Metastatic Liver Carcinoma in the Adrenal Gland (tissue), 2 donors: ENCODE results near the gene HES6.

- PRO-cap, 2 experiments, result no peak in any of the 2 experiments
These were observed 9.1 kb downstream of the ERFE start for GRCh38 chr2:238167662-238168450.

DNA sequence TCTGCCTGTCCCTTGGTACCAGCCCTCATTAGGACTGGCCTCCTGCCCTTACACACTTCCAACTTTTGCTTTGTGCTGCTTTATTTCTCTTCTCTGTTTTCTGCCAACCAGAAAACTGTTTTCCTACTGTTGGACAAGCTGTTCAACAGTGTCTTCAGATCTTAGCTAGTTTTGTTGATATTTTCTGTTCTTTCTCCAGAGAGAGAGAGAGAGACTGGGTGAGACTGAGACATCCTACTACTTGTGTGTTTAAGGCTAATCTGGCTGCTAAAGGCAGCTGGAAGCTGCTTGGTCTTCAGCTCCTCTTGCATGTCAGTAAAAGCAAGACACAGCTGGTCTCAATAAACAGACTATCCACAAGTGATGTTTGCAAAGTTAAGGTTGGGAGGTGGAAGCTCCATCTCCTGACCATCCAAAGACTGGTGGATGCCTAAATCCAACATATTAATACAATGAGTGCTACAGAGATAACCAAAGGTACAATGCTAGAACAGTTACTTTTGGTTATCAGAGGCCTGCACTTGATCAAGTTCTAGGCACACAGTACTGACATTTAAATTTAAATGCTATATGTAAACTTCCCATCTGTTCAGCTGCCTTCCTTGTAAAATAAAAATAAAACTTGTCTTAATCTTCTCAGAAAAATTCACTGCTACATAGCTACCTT is 17.8 kb downstream of the ERFE start:
- PRO-cap, 2 experiments, result no peak in any of the 2 experiments

- PRO-cap, 2 experiments, result no peak in any of the 2 experiments
These were observed 18.6 kb downstream of the ILKAP start for GRCh38 chr2:238184781-238185326.

DNA sequence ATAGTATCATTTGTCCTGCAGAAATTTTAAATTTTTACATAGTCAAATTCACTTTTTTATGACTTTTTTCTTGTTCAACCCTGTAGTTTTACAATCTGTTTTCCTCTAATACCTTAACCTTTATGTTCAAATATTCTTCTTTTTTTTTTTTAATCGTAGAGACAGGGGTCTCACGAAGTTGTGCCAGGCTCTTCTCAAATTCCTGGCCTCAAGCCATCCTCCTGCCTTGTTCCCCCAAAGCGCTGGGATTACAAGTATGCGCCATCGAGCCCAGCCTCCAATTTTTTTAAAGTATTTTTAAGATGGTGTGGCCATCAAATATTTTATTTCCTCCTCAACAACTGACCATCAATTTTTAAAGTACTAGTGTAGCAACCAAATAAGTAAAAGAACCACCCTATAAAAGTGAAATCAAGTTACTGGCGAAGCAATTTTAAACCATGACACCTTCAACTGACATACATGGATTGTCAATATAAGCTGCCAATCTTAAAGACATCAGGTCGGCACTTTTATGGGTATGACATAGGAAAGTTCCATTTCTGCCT is 3.8 kb downstream of the ILKAP start:
- PRO-cap, 2 experiments, result no peak in any of the 2 experiments

GRCh38 chr2:238231419-238231914 is 8.4 kb downstream of the HES6 start:
- PRO-cap, 2 experiments, result no peak in any of the 2 experiments

DNA sequence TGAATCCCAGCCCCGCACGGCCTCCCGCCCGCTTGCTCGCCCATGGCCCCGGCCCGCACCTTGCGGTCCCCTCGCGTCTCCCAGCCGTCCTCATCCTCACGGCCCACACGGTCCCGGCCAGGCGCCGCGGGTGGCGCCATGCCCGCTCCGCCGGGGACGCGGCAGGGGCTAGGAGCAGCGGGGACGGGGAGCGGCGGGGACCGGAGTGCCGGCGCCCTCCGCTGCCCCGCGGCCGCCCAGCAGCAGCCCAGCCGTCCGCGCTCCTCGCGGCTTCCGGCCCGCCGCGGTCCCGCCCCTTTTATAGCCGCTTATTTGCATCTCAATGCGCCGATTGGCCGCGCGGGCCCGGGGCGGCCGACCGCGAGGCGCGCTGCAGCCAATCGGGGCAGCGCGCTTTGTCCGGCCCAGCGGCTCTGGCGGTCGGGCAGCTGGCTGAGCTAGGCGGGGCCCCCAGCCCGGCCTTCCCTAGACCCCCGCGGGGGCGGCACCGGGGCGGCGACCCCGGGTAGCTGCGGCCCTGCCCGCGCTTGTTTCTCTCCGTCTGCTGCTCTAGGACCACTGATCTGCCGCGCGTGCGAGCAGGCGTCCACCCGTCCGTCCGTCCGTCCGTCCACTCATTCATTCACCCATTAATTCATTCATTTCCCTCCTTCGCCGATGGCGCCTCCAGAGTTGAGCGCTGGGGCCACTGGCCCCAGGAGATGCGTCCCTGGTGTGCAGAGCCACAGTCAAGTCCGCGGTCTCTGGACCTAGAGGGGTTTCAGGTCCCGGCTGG is at the start of gene HES6:
Gene HES6, minus strand, starts transcription at position 273 of the 775 bp plus-strand sequence.
- PRO-cap, 2 experiments, result peak in 2 of 2 experiments; most common minus-strand start position 273 of the sequence (in 2)

DNA sequence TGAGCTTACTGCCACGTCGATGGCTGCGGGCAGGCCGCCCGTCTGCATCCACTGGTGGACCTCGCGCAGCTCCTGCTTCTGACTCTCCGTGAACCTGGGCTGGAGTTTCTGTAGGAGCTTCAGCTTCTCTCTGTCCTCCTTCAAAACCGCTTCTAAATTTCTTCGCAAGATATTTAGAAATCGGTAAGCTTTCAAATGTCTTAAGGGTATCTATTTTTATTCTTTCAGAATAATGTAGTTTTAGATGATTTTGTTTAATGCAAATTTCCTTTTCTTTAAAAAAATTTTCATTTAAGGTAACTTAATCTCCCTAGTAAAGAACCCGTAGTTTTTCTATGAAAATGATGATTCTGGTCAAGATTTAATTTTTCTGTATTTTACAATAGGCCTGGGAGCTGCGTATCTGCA is 9.2 kb upstream of the HES6 start:
- PRO-cap, 2 experiments, result no peak in any of the 2 experiments

DNA sequence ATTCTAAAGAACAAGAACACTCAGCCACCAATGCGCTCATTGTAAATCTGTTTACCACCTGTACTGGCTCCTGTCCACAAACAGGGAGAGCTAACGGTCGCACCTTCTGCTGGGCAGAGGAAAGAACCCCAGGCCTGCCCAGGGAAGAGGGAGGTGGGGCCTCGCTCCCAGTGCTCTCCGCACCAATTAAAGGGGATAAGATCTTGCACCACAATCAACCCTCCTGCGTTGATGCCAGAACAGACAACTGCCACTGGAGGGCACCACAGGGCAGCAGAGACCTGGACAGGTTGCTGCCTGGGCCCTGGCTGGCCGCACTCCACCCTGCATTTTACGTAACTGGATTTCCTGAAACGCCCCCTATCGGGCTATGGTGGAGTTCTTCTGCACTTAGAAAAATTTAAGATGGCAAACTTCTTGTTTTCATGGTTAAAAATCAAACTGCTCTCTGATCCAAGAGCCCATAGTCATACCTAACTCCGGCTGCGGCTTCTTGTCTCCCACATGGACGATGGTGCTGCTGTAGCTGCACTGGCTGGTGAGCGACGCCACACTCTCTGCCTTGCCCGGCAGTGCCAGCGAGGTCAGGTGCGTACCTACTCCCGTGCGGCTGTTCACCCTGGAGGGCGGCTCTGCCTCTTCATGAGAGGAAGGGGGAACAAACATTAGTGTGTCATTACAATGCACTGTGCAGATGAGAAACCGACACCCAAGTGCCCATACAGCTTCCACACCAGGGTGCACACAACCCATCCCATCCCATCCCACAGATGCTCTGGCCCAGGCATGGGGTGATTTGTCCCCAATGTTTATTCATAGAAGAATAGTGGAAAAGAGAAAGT is 16.8 kb upstream of the HES6 start:
- PRO-cap, 2 experiments, result no peak in any of the 2 experiments

DNA sequence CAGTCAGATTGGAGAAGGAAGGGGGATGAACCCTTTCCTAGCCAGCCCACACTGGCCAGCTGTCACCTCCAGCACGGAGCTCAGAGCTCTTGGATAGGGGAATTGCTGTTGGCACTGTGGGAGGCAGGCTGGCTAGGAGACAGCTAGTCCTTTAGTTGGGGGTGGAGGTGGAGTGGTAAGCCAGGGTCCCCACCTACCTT is 2.5 kb upstream of the PER2 start:
- PRO-cap, 2 experiments, result no peak in any of the 2 experiments

DNA sequence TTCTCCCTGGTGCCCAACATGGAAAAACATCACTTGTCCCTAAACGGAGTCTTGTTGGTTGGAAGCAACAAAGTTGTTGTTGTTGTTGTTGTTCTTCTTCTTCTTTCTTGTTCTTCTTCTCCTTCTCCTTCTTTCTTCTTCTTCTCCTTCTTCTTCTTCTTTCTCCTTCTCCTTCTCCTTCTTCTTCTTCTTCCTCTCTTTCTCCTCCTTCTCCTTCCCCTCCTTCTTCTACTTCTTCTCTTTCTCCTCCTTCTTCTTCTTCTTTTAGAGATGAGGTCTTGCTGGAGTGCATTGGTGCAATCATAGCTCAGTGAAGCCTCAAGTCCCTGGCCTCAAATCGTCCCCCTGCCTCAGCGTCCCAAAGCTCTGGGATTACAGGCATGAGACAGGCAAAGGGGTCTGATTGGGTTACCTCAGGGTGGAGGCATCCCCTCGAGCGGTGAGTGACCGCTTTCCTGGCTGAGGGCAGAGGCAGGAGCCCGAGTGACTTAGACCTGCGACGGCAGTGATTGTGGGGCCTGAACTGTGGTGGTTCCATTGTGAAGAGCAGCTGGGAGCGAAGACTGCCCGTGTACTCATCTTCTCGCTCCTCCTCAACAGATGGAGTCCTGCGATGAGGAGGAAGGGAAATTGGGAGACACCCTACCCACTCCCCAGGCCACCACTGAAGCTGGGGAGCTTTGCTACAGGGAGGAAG is 6.9 kb upstream of the PER2 start:
- PRO-cap, 2 experiments, result no peak in any of the 2 experiments

- PRO-cap, 2 experiments, result no peak in any of the 2 experiments
These were observed 614 bp downstream of the ASB1 start for GRCh38 chr2:238427199-238427883.

GRCh38 chr2:238601325-238601965 is 174.7 kb downstream of the ASB1 start:
- PRO-cap, 2 experiments, result no peak in any of the 2 experiments

DNA sequence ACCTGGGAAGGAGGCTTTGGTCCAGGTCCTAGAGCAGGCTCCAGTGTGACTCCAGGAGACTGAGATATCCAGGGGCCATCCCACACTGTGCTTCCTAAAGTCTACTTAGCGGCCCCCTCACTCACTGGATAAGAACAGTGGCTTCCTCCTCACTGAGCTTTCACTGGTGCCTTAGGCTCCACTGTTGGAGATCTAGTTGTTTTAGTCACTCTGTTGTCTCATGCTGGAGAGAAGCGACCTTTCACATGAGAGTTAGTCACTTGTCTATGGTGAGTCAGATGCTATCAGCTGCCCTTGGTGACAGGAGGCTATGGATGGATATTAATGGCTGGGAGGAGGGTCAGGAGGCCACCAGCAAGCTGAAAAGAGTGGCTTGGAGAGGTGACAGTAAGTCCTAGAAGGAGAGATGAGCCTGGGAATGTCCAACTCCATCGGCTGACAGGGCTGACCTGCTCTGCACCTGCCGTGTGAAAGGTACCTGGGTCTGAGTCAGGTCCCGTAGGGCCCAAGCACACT is 203.8 kb upstream of the TWIST2 start:
- PRO-cap, 2 experiments, result no peak in any of the 2 experiments

GRCh38 chr2:238644524-238645160 is 203.2 kb upstream of the TWIST2 start:
- PRO-cap, 2 experiments, result no peak in any of the 2 experiments

- PRO-cap, 2 experiments, result no peak in any of the 2 experiments
These were observed 57.0 kb upstream of the TWIST2 start for GRCh38 chr2:238790707-238791402.

- PRO-cap, 2 experiments, result no peak in any of the 2 experiments
These were observed 6.9 kb downstream of the TWIST2 start for GRCh38 chr2:238854864-238855194.

GRCh38 chr2:239118002-239118838 is 270.3 kb downstream of the TWIST2 start:
- PRO-cap, 2 experiments, result no peak in any of the 2 experiments

GRCh38 chr2:239197202-239197627 is 203.6 kb downstream of the HDAC4 start:
- PRO-cap, 2 experiments, result no peak in any of the 2 experiments

- PRO-cap, 2 experiments, result no peak in any of the 2 experiments
These were observed 178.0 kb downstream of the HDAC4 start for GRCh38 chr2:239222760-239223377.

DNA sequence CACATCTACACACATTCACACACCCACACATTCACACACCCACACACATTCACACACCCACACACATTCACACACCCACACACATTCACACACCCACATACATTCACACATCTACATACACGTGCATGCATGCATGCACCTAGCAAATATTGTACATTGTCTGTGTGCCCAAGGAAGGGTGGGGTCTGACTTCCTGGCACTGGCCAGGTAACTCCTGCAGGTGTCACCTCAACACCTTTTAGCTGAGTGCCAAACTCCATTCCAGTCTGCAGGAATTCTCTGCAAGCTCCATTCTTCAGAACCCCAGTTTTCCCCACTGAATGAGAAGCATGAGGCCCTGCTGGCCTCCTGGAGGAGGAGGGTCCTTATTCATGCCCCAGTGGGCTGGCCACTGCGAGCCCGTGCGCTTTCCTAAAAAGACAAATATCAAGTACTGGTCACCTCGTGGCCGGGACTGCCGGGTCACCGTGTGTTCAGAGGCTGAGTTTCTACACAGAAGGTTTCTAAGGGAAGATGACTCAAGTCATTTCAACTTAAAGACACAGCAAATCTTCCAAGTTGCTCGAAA is 131.5 kb downstream of the HDAC4 start:
- PRO-cap, 2 experiments, result no peak in any of the 2 experiments